Metastatic Liver Carcinoma in the Lung (tissue), 2 donors: ENCODE measurements around the gene NAT16.

GRCh38 chr7:100865902-100866766 is 1.1 kb upstream of the TRIP6 start:
- PRO-cap, 2 experiments = peak in 1 of 2 experiments; most common plus-strand start chr7:100866221 (in 1); most common minus-strand start chr7:100866103 (in 1)

GRCh38 chr7:100874057-100874808 is 670 bp upstream of the SRRT start:
- PRO-cap, 2 experiments = no peak in any of the 2 experiments

DNA sequence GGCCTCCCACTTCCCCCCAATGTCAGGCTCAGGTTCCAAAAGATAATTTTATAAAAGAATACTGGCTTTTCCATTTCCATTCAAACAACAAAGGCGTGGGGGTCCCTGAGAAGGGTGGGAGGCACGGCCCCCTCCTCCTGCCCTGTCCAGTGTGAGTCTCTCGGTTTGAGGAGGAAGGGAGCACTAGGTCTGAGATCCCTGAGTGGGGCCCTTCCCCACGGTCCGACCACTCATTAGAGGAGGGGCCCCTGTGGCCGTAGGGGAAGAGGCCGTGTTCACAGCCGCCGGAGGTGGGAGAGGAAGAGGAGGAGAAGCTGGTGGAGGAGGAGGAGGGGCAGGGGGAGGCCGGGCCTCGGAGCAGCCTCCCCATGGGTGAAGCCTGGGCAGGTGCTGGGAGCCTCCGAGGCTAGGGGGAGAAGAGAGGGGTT is 1.2 kb upstream of the UFSP1 start:
- PRO-cap, 2 experiments = no peak in any of the 2 experiments

DNA sequence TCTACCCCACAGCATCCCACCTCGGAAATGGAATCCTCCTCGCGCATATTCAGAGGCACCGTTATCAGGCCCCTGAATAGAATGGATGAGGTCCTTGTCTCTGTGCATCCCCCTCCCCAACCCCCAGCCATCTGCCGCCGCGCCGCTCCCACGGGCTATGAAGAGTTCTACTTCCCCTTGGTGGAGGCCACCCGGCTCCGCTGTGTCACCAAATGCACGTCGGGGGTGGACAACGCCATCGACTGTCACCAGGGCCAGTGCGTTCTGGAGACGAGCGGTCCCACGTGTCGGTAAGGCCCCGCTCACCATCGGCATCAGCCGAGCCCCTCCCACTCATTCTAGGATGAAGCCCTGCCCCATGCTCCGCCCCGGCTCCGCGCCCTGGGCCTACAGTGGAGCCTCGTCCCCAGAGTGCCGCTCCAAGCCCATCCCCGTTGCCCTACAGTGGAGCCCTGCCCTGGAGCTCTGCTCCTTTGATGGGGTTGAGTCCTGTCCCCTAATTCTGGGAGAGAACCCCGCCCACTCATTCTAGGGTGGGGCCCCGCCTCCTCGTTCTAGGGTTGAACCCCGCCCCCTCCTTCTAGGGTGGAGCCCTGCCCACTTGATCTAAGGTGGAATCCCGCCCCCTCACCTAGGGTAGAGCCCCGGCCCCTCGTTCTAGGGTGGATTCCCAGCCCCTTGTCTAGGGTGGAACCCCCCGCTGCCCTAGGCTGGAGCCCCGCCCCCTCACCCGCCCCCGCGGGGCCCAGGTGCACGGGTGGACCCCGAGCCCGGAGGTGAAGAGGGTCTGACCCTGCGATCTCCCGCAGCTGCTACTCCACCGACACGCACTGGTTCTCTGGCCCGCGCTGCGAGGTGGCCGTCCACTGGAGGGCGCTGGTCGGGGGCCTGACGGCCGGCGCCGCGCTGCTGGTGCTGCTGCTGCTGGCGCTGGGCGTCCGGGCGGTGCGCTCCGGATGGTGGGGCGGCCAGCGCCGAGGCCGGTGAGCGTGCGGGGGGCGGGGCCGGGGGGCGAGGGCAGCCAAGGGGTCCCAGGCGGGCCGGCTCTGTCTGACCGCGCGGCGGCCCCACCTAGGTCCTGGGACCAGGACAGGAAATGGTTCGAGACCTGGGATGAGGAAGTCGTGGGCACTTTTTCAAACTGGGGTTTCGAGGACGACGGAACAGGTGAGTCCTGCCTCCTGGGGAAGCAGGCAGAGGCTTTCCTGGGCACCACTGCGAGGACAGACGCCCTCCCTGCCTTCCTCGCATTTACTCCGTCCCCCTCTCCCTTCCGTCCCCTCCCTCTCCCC is 3.3 kb upstream of the MUC12 start:
- PRO-cap, 2 experiments = peak in 1 of 2 experiments; most common plus-strand start position 678 of the sequence (in 1); most common minus-strand start position 441 of the sequence (in 1)

DNA sequence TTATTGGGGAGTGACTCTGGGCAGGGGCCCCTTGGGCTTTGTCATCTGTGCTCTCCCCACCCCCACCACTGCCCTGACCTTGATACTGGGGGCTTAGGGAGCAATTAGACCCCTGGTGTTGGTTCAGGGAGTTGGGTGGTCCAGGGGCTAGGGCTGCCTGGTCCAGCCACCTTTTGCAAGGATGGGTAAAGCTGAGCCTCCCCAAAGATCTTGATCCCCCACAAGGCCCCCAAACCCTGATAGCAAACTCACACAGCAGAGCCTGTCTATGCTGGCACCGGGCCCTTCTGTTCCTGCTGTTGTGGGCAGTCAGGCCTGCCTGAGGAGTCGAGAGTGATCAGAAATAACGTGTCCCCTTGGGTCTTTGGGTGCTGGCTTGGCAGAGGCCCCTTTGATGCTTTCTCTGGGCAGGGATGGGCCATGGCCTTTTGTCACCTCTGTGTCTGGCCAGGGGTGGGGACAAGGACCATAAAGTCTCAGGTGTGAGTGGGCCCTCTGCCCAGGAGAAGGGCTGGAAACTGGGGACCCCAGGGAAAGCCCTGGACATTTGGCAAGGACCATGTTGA is 739 bp upstream of the MUC12 start:
- PRO-cap, 2 experiments = no peak in any of the 2 experiments

DNA sequence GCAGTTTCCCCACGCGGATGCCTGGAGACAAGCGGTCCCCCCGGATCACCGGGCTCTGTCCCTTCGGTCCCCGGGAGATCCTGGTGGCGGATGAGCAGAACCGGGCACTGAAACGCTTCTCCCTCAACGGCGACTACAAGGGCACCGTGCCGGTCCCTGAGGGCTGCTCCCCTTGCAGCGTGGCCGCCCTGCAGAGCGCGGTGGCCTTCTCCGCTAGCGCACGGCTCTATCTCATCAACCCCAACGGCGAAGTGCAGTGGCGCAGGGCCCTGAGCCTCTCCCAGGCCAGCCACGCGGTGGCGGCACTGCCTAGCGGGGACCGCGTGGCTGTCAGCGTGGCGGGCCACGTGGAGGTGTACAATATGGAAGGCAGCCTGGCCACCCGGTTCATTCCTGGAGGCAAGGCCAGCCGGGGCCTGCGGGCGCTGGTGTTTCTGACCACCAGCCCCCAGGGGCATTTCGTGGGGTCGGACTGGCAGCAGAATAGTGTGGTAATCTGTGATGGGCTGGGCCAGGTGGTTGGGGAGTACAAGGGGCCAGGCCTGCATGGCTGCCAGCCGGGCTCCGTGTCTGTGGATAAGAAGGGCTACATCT is 3.6 kb downstream of the TRIM56 start:
- PRO-cap, 2 experiments = no peak in any of the 2 experiments

GRCh38 chr7:101138084-101138951 is 11.4 kb downstream of the SERPINE1 start:
- PRO-cap, 2 experiments = peak in 1 of 2 experiments; most common plus-strand start chr7:101138701 (in 1); most common minus-strand start chr7:101138626 (in 1)

GRCh38 chr7:101178944-101179418 is 1.1 kb downstream of the NAT16 start:
- PRO-cap, 2 experiments = no peak in any of the 2 experiments

- PRO-cap, 2 experiments = no peak in any of the 2 experiments
These were observed at the start of gene NAT16 for GRCh38 chr7:101180014-101180480. NAT16 (minus strand) TSS chr7:101180293.

DNA sequence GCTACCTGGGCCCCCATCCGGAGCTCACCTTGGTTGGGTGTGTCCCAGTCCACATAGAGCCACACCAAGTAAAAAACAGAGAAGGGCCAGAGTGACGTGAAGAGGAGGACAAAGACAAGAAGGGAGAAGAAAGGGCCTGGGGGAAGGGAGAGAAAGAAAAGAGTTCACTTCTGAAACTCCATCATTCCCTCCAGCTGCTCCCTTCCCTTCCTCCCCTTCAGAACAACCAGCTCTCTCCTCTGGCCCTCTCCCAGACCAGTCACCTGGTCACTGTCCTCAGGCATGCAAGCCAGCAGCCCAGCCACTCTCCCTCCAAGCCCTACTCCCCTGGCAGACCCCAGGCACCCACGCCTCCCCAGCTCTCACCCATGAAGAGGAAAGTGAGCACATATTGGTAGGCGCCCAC is 453 bp downstream of the MOGAT3 start:
- PRO-cap, 2 experiments = no peak in any of the 2 experiments

- PRO-cap, 2 experiments = peak in 1 of 2 experiments; most common plus-strand start chr7:101216792 (in 1); most common minus-strand start chr7:101216788 (in 1)
These were observed 656 bp downstream of the PLOD3 start for GRCh38 chr7:101216692-101217158.

GRCh38 chr7:101299881-101300653 is 21.5 kb downstream of the IFT22 start:
- PRO-cap, 2 experiments = no peak in any of the 2 experiments

DNA sequence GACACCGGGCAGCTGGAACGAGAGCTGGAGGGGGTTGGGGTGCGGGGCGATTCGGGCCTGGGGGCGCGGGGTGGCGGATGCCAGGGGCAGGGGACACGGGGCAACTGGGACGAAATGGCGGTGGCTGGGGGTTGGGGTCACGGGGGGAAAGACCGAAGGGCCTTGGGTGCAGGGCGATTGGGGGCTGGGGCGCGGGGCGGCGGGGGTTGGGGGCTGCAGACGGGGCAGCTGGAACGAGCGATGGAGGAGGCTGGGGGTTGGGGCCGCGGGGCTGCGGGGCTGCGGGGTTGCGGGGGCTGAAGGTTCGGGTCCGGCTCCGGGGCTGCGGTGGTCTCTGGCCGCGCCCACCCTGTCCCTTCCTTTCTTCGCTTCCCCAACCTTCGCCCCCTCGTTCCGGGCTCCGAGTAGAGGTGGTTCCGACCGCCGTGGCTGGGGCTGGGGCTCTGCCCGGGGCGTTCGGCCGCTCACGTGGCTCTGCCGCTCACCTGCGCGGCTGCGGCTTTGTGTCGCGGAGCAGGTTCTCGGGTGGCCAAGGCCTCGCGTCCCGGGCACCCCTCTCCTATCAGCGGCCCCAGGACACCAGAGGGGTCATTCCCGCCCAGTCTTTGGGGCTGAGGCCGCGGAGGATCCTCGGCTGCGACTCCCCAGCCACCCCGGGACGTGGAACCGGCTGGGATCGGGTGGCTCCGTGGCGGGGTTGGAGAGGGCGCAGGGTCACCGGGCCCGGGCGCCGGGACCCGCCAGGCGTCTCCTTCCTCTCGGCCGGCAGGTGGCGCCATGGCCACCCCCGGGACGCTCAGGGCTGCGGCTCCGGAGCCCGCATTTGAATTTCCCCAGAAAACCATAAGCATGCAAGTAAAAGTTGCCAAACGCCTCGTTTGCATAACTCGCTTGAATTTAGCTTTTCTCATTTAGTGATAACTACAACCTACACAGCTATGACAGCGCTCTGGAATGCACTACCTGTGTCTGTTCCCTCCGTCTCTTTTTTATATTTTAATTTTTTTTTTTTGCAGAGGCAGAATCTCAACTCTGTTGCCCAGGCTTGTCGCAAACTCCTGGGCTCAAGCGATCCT is 1.0 kb downstream of the COL26A1 start:
- PRO-cap, 2 experiments = peak in 1 of 2 experiments; most common minus-strand start position 753 of the sequence (in 1)

DNA sequence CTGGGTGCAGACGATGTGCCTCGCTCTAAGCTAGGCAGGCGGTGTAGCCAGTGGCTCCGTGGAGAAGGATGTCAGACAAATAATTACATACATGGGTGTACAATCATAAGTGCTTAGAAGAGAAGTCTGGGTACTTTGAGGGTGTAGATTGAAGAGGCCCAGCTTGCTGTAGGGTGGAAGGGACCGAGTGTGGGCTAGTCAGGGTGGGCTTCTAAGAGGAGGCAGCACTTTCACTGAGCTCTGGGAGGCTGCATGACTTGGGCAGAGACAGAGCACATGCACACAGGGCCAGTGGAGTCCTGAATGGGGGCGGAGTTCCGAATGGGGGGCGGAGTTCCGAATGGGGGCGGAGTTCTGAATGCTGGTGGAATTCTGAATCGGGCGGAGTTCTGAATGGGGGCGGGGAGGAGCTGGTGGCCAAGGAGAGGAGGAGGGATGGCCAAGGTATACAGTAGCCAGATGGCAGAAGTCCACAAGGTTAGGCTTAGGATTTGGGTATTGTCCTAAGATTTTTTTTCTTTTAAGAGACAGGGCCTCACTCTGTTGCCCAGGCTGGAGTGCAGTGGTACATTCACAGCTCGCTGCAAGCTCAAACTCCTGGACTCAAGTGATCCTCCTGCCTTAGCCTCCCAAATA is 74.5 kb downstream of the COL26A1 start:
- PRO-cap, 2 experiments = no peak in any of the 2 experiments

DNA sequence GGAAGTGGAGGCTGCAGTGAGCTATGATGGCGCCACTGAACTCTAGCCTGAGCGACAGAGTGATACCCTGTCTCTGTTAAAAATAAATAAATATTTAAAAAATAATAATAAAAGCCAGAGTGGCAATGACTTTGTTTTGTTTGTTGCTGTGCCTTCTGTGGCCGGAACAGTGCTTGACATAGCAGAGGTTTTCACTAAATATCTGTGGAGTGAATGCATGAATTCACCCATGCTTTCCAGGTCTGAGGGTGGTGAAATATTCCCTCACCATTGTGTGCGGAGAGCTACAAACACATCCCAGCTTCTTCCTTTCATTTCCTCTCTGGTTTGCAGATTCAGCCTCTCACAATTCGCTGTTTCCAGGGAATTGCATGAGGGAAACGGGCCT is 48.1 kb upstream of the CUX1 start:
- PRO-cap, 2 experiments = no peak in any of the 2 experiments

GRCh38 chr7:101814505-101815246 is 2.8 kb upstream of the CUX1 start:
- PRO-cap, 2 experiments = no peak in any of the 2 experiments

DNA sequence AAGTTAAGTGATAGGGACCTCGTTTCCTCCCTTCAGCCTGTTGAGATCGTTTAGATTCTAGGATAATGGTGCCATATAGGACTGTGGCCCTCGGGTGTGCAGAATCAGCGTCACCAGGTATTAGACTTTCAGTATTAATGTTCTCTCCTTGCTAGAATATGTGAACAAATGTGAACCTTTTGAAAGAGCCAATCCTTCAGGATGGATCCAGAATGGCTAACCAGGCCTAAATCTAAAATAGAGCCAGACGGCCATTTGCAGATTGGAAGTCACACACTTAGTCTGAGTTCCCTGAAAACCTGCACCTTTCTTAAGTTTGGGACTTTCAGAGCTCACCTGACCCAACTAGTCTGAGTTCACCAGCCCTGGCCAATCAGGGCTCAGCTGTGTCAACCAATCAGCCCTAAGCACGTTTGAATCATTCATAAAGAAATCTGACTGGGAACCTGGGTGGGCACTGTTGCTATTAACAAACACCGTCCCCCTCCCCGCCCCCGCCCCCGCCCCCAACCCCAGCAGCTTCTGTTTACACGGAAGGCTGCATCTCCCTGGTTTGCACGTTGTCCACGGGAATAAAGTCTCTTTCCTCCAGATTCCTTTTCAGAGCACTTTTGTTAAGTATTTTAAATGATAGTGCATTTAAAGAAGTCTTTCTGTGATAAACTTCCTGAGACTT is 26.4 kb downstream of the CUX1 start:
- PRO-cap, 2 experiments = no peak in any of the 2 experiments

DNA sequence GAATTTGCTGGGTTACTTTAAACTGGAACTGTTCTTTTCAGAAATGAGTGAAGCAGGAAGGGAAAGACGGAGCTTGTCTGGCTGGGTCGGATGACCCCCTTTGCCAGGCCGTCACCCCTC is 40.0 kb downstream of the CUX1 start:
- PRO-cap, 2 experiments = no peak in any of the 2 experiments

DNA sequence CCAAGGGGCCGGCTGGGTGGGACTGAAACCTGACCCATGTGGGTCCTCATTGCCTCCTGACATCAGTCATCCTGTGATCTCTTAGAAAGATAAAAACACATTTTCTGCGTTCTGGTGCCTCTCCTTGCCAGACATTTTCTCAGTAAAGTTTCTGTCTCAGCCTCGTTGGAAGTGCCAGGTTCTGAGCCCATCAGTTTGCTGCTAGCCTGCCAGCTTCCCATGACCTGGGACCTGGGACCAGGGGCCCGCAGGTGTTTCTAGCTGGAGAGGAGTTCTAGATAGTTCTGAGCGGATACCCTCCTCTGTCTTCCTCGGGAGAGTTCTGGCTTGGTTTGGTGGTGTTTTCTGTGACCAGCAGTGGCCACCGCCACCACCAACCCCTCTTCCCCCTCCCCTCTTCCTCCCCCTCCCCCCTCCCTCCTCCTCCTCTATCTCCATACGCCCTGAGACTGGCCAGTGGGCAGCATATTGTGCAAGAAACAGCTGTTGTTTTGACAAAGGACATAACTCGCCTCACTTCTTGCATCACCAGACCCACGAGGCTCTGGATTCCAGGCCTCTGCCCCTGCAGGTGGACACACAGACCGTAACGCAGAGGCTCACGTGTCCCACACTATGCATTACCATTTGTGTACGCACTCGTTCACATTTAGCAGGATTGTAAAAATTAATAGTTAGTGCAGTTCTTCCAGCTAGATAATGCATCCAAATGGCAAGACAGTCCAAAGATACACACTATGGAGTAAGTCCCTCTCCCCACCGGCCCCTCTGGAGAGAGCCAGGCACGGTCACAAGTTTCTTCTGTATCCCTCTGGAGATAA is 94.6 kb downstream of the CUX1 start:
- PRO-cap, 2 experiments = no peak in any of the 2 experiments

DNA sequence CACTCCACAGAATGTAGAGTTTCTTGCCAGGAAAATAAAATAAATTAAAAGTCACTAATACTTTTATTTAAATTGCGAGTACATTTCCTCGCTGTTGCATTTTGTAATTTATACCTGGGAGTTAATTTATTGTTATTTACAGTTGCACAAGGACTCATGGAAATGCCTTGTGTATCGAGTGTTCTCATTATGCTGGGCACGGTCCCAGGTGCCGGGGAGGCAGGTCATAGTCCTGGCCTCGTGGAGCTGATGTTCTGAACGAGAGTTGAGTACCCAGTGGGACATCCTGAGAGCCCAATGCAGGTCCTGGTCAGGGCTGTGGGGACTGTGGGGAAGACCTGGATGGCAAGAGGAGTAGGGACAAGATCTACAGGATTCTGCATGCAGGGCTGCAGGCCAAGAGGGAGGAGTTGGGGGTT is 127.9 kb downstream of the CUX1 start:
- PRO-cap, 2 experiments = no peak in any of the 2 experiments